AG04450 (cell line): ENCODE measurements around a stretch of chr22.

GRCh38 chr22:50700796-50701384 lies 37.1 kb upstream of the ACR start:
- CAGE, long polyA plus RNA: no peak
- RRBS: 79% methylated on average over 6 of the region's 15 CpGs

DNA sequence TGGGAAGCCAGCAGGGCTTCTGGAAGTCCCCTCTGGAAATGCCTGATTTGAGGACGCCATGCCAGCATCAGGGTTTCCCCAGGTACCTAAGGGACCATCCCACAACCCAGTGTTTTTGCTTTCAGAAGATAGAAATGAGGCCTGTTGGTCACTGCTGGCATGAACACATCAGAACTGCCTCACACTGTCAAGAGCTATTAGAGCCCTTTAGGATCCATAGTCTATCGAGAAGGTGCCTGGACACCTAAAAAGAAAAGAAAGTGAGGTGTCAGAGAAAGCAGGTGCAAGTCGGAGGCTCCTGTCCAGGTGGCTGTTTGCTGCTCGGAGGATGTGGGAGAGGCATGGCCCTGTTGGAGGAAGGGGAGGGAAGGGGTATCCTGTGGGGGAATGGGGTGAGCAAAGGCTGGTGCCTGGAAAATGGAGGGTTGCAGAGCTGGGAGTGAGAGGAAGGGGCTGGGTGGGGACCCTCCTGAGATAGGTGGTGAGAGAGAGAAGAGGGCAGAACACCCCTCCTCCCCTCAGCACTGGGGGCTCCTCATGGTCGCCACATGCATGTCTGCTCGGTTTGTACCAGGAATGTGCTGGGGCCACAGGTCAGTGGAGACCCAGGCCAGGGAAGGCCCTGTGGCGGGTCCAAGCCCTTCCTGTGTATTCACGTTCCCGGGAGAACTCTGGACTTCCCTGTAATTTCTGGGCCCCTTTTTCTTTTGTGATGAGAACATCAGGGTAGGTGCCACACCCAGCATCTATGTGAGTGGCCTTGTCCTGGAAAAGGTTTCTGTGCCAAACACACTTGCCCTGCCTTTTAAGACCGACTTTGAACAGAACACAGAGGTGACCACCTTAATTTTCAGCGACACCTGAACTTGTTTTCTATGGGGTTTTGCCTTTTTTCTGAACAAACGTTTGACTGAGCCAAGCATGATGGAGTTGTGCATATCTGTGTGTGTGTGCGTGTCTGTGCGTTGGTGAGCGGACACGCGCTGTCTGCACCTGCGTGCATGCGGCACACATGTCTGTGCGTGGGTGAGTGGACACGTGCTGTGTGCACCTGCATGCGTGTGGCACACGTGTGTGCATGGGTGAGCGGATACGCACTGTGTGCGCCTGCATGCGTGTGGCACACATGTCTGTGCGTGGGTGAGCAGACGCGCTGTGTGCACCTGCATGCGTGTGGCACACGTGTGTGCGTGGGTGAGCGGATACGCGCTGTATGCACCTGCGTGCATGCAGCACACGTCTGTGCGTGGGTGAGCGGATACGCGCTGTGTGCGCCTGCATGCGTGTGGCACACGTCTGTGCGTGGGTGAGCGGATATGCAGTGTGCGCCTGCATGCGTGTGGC lies 27.6 kb upstream of the ACR start:
- CAGE, long polyA plus RNA: no peak
- RRBS: no CpG with 5 or more reads among the region's 49 CpGs

DNA sequence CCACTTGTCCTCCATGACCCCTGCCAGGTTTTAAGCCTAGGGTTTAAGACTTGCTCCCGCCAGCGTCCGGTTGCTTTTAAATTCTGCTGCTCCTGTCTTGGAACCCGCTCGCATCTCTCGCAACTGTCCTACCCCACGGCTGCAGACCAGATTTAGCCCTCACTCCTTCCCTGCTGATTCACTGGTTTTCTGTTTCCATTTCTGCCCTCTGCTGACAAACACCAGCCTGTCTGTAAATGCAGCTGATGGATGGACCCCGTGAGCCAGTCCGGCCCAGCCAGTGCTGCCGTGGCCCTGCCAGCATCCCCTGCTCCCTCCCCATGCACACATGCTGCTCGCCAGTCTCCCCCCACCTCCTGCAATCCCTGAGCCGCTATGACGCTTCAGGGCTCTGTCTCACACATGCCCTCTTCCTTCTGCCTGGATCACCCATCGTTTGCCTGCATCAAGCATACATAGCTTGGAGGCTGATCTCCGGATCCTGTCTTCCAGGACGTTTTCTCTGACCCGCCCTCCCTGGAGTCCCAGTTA lies 4.5 kb upstream of the ACR start:
- CAGE, long polyA plus RNA: no peak
- RRBS: no CpG with 5 or more reads among the region's 17 CpGs